Placental epithelial cell (primary cell): ENCODE results near the gene RIPK1.

DNA sequence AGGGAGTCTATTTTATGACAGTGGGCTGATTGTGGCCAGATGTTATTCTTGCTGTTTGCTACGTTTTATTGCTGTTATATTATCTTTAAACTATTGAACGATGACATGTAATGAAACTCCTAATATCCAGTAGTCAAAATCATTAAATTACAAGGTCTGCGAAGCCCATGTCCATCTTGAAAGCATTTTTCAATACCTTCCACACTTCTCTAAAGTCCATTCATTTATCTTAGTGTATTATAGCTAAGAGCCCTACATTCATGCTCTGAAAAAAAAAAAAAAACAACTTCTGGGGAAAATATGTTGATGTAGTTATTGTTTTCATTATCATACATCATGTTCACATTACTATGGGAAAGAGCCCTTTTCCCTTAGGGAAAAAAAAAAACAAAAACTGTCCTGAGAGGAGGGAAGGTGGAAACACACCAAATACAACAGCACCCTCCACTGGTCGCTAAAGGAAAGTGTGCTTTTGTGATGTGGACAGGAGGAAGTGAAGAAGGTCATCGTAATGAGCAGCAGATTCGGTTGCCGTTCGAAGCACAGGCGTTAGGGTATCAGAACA lies 203.2 kb upstream of the GMDS start:
- CAGE, long polyA plus RNA, result no peak

DNA sequence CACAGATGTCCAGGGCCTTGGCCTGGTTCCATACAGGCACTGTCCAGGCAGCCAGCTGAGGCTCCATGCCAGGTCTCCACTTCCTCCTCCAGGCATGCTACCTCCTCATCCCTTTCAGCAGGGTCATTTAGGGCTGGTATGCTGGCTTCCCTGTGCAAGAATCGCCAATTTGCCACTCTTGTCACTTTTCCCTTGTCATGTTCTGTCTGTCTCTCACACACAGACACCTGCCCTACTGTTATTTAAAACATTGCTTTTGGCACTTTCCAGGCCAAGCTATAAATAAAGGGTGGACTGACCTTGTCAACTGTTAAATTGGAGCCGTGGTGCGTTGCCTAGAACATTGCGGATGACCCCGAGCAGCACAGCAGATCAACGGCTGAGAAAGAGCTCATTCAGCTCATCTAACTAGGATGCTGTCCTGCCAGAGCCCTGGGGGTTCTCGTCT lies 235.2 kb upstream of the GMDS start:
- CAGE, long polyA plus RNA, result no peak

DNA sequence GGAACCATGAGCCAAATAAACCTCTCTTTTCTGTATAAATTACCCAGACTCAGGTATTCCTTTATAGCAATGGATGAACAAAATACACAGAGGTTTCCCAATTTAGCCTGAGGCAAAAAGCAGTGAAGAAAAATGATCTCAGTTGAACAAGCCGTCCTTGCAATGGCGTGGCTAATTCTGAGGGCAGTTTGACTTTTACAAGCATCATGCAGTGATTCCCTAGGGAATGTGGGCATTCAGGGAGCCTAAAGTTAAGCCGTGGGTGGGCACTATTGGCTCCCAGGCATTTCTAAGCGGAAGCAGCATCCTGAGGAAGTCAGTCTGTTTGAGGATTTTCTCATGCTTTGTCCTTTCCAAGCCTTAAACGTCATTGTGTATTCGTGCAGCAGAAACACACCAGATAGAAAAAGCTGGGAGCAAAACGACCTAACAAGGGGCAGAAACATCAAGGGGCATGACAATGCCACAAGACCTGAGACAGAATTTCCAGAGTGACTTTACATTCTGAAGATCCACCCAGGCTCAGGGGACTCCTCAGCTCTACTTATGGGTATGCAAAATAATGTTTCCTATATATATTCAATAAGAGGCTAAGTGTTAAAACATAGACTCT lies 133.8 kb downstream of the MYLK4 start:
- CAGE, long polyA plus RNA, result no peak

DNA sequence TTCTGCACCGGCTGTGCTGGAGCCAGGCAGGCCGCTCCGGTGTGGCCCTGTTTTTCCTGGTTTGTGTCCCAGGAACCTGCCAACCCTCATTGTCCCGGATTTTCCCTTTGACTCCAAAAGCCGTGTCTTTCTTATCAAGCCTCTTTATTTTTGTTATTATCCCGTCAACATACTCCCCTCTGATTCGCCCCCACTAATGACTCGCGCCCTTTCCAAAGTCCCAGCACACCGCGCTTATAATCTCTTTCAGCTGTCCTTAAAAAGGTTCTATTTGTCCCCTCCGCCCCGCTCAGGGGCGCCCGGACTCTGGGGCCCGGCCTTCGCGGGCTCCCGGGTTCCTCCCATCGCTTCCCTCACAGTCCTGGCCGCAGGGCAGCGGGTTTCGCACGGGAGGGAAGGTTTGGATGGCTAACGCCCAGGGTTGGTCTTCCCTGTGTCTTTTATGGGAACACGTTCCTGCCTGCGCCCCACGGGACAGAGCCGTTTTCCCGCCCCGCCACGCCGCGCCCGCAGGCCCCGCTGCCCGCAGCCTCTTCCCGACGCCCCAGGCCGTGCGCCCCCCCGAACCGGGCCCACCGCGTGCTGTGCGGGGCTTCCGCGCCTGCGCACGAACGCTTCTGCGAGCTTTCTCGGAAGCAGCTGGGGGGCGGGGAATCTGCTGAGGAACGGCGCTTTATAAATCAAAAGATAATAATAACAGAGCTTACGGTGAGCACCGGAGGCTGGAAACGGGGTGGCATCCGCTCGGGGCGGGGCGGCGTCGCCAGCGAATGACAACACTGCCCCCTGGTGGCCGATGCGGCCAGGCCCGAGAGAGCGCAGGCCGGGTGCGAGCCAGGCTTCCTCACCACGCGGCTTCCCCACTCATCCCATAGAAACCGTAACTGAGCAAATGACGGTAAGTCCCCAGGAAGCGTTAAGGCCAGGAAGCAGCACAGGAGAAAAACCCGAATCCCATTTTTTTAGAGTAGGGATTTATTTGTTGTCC lies 116.6 kb downstream of the MYLK4 start:
- CAGE, long polyA plus RNA, result no peak

GRCh38 chr6:2762929-2763173 lies 2.3 kb upstream of the WRNIP1 start:
- CAGE, long polyA plus RNA, result no peak

DNA sequence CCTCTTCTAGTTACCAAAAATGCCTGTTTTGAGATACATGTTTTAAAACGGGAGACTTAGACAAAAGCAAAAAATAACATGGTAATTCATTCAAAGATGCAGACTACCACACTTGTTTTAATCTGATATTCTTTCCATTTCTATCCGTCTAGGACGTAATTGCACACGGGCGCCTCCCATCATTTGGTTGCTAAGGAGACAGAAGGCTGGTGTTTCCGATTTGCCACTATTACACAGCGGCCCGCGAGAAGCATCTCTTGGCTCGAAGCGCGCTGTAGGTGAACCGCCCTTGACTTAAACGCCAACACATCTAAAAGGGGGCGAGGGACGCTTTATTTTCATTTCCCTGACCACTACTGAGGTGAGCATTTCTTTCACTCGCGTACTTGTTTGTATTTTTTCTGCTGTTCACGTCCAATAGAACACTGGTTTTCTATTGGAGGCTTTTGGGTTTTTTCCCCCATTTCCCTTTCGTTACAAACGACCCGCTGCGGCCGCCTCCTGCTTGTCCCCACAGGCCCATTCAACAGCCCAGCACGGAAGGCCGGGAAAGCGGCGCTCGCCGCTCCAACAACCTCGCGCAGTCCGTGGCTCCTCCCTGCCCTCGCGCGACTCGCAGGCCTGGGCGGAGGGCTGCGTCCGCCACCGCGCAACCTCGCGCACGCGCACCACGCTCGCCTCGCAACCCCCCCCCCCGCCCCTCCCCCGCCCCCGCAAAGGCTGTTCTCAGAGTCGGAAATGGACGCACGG lies 520 bp upstream of the WRNIP1 start:
- CAGE, long polyA plus RNA, result no peak

DNA sequence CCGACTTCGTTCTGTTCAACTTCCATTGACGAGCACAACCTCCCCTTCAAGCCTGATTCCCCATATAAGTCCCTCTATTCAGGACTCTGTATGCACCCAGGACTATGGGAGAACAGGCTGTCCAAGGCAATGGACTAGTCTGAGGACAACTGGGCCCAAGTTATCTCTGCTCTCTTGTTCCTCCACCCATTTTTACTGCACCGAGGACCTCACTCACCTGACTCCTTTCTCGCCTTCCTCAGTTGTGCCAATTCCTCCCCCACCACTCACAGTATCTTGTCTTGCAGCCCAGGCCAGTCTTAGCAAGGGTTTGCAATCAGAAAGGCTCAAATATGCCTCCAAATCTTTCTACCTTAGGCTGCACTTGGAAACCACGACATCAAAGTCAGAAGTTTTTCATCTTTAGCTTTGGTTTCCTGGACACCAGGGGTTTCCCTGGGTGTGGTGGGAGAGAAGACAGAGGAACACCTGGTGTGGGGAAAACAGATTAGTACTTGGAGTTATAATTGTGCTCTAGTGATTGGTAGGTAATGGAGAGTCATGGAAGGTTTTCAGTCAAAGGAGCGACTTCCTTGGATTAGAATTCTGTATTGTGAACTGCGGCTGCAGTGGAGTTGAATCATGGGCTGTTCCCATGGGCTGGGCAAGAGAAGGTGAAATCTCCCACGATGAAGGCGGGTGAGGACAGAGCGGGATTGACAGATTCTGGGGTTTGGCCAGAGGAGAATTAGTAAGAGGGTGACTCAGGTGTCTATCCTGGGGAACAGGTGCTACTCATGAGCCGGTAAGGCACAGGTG lies 32.0 kb downstream of the SERPINB1 start:
- CAGE, long polyA plus RNA, result no peak

GRCh38 chr6:2831462-2832216 lies 10.0 kb downstream of the SERPINB1 start:
- CAGE, long polyA plus RNA, result no peak

GRCh38 chr6:2853071-2853352 lies 11.3 kb upstream of the SERPINB1 start:
- CAGE, long polyA plus RNA, result no peak

DNA sequence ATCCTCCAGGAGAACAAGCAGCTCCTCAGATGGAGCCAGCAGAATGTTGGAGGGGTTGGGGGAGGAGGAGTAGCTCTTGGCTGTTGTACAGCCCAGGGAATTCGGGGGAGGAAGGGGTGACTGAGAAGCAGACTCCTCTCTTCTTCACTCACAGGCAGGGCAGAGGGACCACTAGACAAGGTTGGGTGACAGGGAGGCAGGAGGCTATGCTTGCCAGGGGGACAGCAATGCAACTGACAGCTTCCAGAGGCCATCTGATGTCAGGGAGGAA lies 30.0 kb downstream of the SERPINB9 start:
- CAGE, long polyA plus RNA, result no peak

- CAGE, long polyA plus RNA, result no peak
These were observed 26.8 kb downstream of the SERPINB9 start for GRCh38 chr6:2875856-2877078.

GRCh38 chr6:2900088-2901417 lies 2.6 kb downstream of the SERPINB9 start:
- CAGE, long polyA plus RNA, result no peak

DNA sequence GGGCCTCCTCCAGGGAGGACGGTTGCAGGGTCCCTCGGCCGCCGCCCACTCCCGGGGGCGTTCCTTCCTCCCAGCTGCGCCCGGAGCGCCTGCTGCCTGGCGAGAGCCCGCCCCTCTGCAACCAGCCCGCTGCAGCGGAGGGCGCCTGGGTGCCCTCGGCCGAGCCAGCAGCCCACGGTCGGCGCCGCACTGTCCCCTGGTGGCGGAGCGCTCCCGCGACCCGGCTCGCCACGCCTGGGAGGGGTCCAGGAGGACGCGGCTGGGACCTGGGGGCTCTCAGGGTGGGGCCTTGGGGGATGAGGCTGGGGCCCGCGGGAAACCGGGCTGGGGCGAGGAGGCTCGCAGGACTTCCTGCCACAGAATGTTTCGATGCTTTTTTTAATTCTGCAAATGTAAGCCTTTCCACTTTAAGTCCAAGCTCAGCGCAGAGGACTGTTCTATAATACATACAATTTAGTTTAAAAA lies 10.7 kb upstream of the NQO2 start:
- CAGE, long polyA plus RNA, result no peak

- CAGE, long polyA plus RNA, result no peak
These were observed 22.5 kb downstream of the NQO2 start for GRCh38 chr6:3022135-3022617.

- CAGE, long polyA plus RNA, result no peak
These were observed at the start of gene RIPK1 for GRCh38 chr6:3068040-3069254. RIPK1 (plus strand) TSS chr6:3068494.

GRCh38 chr6:3081341-3081698 lies 13.0 kb downstream of the RIPK1 start:
- CAGE, long polyA plus RNA, result no peak

DNA sequence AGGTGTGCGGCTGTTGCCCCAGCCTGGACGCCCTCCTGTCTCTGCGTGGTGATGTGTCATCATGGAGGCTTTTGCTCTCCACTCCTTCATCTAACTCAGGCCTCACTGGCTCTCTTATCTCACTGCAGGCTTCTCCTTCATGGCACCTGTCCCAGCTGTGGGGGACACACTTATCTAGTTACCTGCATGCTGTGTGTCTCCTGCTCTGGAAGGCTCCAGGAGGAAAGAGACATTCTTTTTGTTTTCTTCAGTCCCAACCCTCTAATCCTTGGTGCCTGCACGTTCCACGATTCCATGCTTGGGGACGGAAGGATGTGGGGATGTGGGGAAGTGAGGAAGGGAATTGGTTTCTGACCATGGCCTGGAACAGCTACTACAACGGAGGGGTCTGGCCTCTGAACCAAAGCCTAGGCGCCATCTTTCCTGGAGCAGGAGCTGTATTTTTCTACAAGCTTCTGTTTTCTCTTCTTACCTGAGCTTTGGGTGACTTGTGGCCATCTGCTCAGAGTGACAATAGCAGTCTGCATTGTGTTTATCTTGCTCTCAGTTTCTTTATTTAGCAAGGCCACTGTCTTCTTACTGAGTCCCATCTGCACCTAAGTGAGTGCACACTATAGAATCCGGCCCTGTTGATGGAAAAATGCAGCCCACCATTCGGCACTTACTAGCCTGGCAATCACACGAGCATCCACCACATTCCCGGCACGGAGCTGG lies 89.3 kb downstream of the PSMG4 start:
- CAGE, long polyA plus RNA, result no peak

GRCh38 chr6:3350900-3351912 lies 92.5 kb downstream of the PSMG4 start:
- CAGE, long polyA plus RNA, result no peak

DNA sequence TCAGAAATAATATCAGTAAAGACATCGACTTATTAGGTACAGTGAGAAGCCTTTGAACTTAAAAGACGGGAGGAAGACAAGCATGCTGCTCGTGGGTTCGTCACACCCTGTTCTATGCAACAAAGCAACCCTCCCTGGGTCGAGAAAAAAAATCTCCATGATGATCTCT lies 96.4 kb downstream of the PSMG4 start:
- CAGE, long polyA plus RNA, result no peak

- CAGE, long polyA plus RNA, result no peak
These were observed 54.3 kb downstream of the SLC22A23 start for GRCh38 chr6:3402615-3402966.